NALM6 (cell line): Measurements from ENCODE around the gene CPNE8.

- PRO-cap, result no peak
Observed at GRCh38 chr12:31832980-31833541, 41.0 kb upstream of the H3-5 start.

DNA sequence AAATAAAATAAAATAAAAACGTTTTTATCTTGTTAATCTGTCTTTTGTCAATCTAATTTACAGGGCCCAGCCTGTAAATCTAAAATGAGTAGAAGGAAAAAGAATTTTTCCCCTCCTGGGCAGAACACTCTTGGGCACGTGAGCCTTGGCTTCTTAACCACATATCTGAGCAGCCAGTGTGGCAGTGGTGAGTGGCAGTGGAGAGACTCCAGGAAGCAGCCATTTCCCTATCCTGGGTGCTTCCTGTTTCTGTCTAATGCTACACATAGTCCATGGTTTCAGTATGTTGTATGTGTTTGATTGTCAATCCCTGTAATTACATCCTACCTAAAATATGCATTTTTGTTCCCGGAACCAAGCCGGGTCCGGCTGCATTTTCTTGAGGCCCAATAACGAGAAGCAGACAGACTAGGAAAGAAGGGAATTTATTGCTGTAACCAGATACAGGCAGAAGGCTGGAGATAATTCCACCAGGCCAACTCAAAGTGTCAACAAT, 82.6 kb upstream of the RESF1 start:
- PRO-cap, result bidirectional peak, plus-strand start at position 266 of the sequence, minus-strand start at position 167 of the sequence

DNA sequence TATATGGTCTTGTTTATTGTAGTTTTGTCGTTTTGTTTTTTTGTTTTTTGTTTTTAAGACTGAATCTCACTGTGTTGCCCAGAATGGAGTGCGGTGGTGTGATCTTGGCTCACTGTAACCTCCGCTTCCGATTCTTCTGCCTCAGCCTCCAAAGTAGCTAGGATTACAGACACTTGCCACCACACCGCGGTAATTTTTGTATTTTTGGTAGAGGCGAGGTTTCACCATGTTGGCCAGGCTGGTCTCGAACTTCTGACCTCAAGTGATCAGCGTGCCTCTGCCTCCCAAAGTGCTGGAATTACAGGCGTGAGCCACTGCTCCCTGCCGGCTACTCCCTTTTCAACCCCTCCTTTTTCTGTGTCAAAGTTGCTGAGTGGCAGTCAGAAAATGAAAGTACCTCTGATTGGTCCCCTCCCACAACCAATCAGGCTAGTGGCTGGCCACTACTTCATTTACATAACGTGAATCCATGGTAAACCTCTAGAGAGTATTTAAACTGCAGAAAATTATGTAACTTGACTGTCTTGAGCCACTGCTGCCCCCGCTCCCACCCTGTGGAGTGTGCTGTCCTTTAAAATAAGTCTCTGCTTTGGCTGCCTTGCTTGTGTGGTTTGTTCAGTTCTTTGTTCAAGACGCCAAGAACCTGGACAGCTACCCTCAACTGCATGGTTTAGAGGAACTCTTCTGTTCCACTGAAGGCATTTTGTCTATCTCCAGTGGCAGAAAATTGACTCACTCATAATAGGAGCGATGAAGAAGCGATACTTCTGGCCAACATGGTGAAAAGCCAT, 5.9 kb downstream of the RESF1 start:
- PRO-cap, result no peak

DNA sequence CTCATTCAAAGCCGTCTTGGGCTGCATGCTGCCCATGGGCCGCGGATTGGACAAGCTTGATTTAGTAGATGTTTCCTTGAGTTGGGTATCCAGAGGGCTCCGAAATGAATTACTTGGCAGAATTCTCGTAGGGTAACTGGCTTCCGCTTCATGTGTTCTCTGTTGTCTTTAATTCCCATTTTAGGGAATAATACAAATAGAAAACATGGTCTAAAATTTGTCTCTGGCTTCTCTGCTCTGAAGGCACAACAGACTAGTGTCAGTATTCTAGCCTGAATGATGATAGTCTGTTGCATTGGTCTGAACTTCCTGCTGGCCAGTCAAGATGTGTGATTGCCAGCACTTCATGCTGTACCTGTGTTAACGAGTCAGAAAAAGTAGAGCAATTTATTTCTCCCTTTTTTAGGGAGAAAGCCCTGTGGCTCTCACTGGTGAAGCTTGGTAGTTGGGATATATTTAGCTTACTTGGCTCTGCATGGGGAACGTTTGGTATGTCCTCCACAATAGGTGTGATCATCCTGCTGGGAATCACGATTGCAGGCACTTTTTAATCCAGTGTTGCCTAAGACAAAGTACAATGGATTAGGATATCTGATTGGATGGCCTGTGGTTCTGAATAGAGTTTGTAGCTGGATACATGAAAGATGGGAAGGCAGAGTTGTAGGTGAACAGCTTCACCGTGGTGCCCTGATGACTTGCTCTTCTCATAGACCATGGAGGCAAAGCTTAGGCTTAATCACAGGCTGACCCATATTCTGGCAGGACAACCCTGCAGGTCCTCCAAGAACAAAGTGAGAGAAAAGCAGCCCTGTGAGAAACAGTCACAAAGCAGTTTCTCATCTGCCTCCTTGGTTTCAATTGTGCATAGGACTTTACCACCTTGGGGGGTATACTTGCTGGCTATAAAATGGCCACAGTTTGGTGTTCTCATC, 7.3 kb downstream of the RESF1 start:
- PRO-cap, result no peak

GRCh38 chr12:31981528-31982734, 22.7 kb downstream of the RESF1 start:
- PRO-cap, result no peak

DNA sequence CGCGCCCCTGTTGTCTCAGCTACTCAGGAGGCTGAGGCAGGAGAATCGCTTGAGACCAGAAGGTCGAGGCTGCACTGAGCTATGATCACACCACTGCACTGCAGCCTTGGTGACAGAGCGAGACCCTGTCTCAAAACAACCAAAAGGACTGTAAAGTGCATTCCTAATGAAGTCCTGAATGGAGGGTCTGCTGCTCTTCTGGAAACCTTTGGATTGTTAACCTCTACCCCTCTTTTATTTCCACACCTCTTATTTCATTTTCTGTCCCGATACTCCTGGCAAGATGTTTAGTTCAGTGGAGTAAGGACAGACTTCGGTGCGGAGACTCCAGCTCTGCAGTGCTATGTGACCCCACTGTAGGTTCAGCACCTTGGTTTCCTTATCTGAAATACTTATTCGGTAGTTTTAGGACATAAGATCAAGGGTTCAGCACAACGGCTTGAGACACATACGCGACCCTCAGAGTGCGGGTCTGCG, 663 bp upstream of the FGD4 start:
- PRO-cap, result no peak

- PRO-cap, result no peak
Observed at GRCh38 chr12:32399967-32400710, 781 bp downstream of the FGD4 start.

DNA sequence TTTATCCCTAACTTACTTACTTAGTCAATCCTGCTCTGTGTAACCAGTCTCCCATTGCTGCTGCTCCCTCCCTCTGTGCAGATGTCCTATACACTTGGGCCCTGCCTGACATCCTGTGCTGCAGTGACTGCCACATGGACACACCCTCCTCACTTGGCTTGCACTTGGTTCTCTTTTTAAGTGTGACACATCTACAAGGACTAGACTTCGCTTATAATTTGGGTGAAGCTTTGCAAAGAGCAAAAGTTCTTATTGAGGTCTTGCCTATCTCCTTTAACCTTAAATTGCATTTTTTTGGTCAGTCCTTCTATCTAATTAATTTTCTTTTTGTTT, 51.5 kb downstream of the FGD4 start:
- PRO-cap, result no peak

GRCh38 chr12:32482249-32482751, 82.9 kb downstream of the FGD4 start:
- PRO-cap, result no peak

DNA sequence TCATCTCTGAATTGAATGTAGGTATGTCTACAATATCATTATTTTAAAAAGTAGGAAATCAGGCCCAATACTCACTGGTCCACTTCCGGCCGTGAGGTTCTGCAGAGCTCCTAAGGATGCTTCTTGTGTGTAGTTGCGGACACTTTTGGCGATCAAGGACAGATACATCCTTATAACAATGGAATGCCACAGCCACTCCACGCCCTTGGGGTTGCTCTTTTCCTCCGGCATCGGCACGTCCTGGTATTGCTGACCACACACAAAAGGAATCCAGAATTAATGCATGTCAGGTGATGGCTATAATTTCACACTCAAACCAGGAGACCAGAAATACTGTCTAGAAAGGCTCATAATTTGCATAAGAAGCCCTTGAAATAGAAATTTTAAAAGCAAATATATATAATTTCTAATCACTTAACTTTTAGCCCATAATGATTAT, 65.6 kb upstream of the YARS2 start:
- PRO-cap, result no peak

DNA sequence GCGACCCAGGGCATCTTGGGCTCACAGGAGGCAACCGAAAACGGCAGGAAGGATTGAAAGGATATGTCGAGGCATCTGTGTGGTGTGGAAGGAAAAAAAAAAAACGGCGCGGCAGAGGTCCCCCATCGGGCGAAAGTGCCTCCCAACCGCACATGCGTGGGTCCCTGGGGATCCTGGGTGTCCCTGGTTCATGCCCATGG, 578.5 kb downstream of the ALG10 start:
- PRO-cap, result no peak

GRCh38 chr12:38823133-38823752, 82.1 kb downstream of the CPNE8 start:
- PRO-cap, result no peak

- PRO-cap, result no peak
Observed at GRCh38 chr12:38895242-38895775, 10.1 kb downstream of the CPNE8 start.

DNA sequence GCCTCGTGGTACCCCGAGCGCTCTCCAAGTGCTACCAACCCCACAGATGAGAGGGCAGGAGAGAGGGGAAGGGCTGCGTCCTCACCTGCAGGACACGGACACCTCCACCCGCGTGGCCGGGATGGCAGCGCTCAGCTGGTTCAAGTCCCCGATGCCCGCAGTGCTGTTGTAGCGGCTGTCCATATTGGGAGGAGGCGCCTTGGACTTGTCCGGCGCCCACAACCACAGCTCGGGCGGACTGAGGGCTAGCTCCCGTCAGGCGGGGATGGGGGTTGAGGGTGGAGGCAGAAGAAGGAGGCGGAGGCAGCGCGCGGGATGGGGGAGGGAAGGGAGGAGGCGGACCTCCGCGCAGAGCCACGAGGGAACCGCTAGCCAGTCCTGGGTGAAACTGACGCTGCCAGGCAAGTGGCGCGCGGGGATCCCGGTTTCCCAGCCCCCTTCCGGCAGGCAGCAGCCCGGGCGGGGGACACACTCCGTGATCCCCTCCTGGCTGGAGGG, at the start of gene CPNE8:
CPNE8 (minus strand) TSS at position 240 of the 498 bp plus-strand sequence.
- PRO-cap, result no peak

- PRO-cap, result no peak
Observed at GRCh38 chr12:39442266-39442958, 508 bp downstream of the KIF21A start.

DNA sequence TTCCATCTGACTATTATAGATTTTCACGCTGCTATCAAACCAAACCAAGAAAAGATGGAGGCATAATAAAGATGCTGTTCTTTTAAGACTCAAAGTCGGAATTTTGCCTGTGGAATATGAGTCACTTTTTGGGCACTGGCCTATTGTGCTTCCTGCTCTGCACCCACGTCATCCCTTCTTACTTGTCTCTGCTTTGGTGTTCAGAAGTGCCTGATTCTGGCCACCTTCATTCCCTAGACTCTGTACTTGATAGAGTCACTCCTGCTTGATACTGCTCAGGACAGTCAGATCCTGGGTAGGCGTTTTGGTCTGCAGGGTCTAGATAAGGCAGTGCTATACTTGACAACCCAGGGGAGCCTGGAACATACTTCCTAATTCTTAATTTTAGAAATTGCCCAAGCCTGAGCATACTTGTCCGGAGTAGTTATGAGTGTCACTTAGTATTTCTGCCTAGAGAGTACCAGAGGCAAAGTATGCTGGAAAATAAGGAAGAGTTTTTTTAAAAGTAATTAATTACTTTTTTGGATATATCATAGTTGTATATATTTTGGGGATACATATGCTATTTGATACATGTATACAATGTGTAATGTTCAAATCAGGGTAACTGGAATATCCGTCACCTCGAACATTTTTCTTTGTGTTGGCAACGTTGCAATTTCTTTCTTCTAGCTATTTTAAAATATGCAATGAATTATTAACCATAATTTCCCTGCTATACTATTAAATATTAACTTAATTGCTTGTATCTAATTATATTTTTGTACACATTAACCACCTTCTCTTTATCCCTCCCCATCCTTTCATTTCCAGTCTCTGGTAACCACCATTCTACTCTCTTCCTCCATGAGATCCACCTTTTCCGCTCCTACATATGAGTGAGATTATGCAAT, 2.1 kb downstream of the LRRK2 start:
- PRO-cap, result no peak

DNA sequence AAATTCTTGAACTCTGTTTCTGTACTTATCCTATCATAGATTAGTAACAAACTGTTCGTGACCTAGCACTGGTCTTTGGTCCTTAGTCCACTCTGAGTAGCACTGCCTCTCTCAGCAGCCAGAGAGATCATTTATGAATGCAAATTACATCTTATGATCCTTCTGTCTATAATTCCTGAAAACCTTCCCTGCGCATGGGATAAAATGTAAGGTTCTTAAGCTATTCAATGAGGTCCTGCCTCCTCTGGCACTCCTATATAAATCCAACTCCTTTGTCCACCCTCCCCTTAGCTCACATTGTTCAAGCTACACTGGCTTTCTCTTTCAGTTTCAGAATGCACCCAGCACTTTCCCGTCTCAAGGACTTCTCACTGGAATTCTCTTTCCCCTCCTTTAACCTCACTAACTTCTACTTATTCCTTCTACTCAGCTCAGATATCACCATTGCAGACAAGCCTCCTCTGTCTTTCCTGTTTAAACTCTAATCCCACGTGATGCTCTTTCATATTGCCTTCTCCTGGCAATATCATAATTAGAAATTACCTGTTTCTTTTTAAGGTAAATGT, 17.1 kb downstream of the PDZRN4 start:
- PRO-cap, result bidirectional peak, plus-strand start at position 333 of the sequence, minus-strand start at position 264 of the sequence

DNA sequence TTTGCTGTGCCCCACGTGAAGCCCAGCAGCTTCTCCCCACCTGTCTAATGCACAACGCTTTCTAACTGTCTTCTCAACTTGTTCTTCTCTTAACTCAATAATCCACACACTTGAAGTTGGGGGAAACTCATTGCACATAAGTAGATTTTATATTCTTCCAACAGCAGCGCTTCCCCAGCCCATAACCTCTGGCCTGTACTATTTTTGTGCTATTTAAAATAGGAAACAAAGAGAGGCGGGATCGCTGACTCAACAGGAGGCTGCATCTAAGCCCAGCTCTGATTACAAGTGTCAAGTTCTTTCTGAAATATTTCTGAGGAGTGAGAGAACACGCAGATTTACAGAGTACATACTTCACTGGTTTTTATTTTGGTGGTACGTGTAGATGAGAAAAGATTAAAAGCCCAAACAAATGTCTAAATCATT, 226.6 kb downstream of the GXYLT1 start:
- PRO-cap, result no peak

GRCh38 chr12:42086198-42086622, 58.5 kb downstream of the GXYLT1 start:
- PRO-cap, result no peak

GRCh38 chr12:42145177-42145690, 560 bp upstream of the GXYLT1 start:
- PRO-cap, result no peak